ENCODE measurements around a stretch of chr17.

GRCh38 chr17:78740422-78740835 is 41.6 kb downstream of the CYTH1 start:
- RAMPAGE, long total RNA: no peak
- RRBS: no CpG with 5 or more reads among the region's 2 CpGs

DNA sequence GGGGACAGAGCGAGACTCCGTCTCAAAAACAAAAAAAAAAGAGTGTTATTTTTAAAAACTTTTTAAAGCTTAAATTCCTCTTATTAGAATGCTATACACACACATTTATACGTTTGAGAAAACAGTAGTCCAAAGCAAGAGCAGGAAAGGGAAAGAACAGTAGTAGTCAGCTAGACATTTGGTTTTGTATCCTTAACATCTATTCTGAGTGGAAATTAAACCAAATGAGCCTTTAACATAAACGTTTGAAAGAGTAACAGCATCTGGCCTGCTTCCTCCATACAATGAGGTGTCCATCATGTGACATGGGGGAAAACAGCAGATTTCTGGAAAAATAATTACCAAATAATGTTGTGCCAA is 20.4 kb downstream of the CYTH1 start:
- RAMPAGE, long total RNA: no peak
- RRBS: no CpG with 5 or more reads among the region's 4 CpGs

DNA sequence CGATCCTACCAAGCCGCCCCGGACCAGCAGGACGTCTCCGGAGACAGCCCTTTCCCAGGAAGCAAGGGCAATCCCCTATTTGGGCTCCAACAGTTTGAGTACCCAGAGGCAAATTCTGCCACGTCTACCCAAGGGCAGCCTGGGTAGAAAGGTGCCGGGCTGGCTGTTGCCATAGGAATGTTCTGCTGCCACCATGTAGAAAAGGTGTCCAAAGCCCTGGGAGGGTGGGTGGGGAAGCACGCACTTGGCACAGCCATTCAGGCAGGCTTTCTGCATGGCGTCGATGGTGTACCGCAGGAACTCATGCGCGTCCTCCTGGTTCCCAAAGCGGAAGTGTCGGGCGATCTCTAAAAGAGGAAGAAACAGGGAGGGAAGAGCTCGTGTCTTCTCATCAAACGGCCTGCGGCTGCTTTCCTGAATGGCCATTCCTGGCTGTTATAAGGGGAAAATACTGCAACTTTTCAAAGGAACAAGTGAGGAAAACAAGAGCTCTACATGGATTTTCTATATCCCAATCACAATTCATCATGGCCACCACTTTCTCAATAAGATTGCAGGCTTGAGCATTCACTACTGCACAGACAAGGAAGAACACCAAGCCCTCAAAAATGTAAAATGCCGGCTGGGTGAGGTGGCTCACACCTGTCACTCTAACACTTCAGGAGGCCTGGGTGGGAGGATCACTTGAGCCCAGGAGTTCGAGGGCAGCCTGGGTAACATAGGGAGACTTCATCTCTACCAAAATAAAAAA is 13.4 kb downstream of the USP36 start:
- RAMPAGE, long total RNA: no peak
- RRBS: 96% methylated on average over 3 of the region's 21 CpGs

DNA sequence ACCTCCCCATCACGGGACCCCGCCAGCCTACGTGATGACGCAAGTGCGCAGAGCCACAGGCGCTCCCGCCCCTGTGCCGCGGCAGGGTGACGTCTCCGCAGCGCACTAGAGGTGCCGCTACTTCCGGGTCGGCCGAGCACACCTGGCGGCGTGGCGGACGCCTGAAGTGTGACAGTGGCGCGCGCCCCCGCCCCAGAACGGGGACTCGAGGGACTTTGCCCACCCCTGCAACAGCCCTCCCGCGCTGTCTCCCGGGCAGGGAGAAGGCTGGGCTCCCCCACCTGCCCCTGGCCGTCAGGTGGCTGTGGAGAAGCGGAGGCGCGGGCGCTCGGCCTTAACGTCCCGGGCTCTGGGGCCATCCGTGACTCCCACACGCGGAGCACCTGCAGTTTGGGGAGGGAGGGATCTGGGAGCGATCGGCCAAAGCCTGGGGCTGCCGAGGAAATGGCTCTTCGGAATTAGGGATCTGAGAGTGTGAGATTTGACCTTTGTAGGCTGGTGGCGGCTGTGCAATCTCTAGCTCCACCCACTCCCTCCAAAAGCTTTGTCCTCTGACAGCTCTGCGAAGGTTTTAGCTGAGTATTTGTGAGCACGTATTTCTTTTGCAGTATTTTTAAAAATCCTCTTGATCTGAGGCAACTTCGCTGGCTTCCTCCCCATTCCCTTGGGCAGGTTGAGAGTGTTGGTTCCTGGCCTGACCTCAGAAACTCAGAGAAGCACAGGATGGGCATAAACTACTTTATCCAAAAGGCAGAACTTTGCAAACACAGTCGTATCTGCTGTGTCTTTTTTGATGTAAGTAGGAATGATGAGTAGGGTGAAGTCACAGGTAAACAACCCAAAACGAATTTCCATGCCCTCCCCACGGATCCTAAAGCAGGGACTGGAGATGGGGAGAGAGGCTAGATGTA is 621 bp upstream of the USP36 start:
- RAMPAGE, long total RNA: no peak
- RRBS: 1% methylated on average over 8 of the region's 51 CpGs

DNA sequence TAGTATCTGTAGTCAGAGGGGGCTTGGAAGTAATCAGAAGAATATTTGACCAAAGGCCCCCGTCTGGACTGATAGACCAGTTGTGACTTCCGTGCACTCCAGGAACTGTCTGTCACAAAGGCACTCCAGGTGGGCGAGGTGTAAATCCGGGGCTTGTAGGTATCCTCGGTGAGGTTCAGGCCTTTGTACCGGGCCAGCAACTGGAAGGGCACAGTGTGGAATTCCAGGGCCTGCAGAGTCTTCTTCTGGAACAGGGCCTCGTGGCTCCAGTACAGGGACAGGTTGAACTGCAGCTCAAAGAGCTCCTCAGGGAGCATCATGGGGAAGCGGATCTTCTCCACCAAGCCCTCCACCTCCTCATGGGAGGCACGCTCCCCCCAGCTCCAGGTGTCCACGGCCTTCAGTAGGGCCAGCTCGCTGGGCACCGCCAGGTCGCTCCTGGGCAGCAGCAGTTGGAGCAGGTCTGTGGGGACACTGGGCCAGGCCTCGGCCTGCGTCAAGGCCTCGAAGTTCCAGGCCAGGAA is 7.7 kb downstream of the LGALS3BP start:
- RAMPAGE, long total RNA: no peak
- RRBS: 63% methylated on average over 2 of the region's 16 CpGs

DNA sequence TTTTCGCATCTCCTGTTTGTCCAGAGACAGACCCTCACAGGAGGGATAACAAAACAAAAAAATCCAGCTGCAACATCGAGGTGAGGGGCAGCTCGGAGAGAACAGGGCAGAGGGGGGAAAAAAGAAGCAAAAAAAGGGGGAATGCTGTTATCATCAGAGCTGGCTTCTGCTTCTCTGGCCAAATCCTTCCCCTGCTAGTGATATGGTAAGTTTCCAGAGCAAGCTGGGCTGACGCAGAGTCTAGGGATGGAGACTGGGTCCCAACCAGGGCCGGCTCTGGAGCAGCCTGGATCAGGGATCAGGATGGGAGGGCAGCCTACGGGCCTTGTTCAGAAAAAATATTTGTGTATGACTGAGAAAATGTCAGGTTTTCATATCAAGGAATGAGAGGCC is 838 bp upstream of the C1QTNF1 start:
- RAMPAGE, long total RNA: no peak
- RRBS: no CpG with 5 or more reads among the region's 6 CpGs

GRCh38 chr17:79047952-79048448 is 24.0 kb downstream of the C1QTNF1 start:
- RAMPAGE, long total RNA: no peak
- RRBS: no CpG with 5 or more reads among the region's 34 CpGs

DNA sequence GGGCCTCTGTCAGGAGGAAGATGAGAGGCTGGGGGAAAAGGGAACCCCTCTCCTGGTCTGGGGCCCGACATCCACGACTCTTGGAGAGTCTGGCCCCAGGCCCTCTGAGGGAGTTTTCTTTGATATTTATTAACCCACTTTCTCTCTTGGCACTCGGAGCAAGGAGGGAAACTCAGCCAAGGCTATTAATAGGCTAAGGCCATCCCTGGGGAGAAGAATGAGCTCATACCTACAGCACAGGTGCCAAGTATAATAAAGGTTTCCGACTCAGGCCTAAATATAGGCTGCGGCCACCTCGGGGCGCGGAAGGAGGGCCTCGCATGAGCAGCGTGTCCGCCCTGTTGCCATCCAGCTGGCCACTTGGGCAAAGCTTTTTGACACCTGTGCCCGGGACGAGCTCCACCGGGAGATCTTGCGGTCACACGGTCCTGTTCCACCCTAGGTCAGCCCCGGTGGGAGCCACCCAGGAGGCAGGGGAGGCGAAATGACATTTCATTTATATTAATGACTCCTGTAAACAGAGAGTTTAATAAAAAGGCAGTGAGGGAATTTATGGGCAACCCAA is 232.3 kb downstream of the ENGASE start:
- RAMPAGE, long total RNA: no peak
- RRBS: 87% methylated on average over 4 of the region's 18 CpGs

DNA sequence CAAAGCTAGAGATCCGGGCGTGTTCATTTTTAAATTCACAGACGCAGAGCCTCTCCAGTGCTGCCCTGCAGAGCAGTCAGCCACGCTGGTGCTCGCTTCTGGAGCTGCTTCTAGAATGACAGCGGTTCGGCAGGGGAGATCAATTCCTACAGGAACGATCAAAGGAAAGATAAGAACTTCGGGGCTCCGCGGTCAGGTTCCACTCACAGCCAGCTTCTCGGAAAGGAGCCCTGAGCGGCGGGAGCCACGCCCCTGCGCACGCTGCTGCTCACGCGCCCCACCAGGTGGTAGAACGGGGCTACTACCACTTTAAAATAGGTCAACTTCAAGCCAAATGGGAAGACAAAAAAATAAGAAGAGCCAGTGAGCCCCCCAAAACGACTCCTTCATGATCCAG is 209.8 kb downstream of the RBFOX3 start:
- RAMPAGE, long total RNA: no peak
- RRBS: no CpG with 5 or more reads among the region's 21 CpGs

DNA sequence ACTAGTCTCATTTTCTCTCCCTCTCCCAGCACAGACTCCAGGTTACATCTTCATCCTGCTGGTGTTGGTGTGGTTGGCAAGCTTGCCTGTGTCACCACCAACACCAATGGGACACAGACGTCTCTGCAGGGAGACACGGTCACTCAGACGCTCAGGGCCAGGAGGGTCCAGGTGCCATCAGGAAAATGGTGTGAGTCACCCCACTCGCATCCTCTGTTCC is 177.9 kb downstream of the RBFOX3 start:
- RAMPAGE, long total RNA: no peak
- RRBS: no CpG with 5 or more reads among the region's 4 CpGs

DNA sequence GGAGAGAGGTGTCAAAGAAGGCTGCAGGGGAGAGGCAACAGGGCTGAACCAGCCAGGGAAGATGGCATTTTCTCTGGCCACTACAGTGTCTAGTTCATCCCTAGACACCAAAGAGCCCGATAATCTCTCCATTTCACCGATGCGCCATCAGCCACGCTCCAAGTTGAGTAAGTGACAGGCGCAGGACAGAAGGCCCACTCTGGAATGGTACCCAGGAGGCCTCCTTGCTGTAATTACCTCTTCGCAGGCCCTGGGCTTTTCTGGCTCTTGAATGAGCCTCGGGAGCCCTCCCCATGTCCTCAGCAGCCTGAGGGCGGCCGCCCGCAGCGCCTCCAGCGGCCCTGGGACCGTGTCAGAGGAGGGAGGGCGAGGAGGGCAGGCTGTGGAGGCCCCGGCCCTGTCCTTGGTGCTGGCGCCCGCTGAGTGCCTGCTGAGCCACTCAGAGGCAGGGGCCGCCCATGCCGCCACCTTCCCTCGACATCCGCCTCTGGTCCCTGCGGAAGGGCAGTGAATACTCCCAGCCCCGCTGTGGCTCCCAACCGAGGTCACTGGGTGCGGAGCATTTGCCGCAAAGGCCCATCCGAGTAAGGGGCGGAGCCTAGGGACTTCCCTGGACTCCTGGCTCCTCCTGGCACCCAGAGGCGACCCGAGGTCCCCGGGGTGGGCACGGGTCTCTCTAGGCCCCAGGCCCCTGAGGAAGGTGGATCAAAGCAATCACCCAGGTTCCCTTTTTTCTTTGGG is 2.9 kb downstream of the RBFOX3 start:
- RAMPAGE, long total RNA: no peak
- RRBS: no CpG with 5 or more reads among the region's 32 CpGs

- RAMPAGE, long total RNA: no peak
- RRBS: 3% methylated on average over 36 of the region's 71 CpGs
These were observed 12.8 kb upstream of the CBX8 start for GRCh38 chr17:79809396-79810285.

DNA sequence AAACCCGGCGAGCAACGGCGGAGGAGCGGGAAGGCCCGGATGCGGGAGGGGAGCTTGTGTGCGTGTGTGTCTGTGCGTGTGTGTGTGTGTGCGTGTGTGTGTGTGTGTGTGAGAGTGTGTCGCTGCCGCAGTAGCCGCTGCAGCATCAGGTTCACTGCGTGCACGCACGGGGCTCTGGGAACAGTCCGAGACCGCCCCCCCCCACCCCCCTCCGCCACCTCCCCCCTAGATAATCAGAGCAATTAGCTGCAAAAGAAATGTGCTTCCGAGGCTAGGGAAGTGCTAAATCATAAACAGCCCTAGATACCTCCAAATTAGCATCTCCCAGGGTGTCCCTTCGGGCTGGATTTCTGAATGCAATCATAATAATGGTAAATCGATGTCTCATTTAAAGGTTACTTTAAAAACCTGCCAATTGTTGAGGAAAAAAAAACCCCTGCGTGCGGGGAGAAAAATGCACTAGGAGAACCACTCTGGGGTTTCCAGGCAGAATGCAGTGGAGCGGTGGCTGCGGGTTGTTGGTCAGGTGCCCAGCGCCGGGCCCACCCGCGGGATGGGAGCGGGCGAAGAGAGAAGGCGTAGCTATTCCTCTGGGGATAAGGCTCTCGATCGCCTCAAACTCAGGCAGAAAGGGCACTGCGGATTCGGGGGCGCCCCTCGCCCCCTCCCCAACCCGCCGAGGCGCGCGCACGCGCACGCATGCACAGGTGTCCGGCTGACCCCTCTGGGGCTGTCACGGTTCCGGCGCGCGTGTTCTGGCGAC is 13.9 kb upstream of the CBX8 start:
- RAMPAGE, long total RNA: no peak
- RRBS: no CpG with 5 or more reads among the region's 54 CpGs

DNA sequence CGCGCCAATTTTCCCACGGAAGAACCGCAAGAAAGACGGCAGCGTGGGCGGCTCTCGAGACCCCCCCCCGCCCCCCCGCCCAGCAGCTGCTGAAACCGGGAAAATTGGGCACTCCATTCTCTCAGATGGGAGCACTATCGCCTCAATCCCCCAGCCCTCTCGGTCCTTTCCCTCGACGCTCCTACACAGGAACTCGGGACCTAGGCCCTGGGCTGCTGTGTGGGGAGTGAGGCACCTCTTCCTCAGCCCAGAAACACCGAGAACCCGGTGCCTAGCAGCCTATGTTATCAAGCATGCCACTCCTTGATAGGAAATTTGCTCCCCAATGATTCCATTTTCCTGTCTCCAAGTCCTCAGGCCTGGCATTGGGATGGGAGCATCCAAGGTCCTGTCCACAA is 17.2 kb upstream of the CBX8 start:
- RAMPAGE, long total RNA: no peak
- RRBS: no CpG with 5 or more reads among the region's 18 CpGs

DNA sequence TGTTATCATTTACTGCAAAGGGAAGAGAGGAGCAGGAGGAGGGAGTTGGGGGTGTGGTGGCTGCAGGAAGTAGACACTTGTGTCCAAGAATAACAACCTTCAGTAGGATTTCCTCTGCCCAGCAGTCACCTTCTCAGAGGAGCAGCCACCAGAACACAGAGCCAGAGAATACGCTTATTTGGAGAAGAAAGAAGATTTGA is 10.2 kb downstream of the CBX4 start:
- RAMPAGE, long total RNA: no peak
- RRBS: no CpG with 5 or more reads among the region's 1 CpG

GRCh38 chr17:79888727-79889319 is 49.6 kb upstream of the CBX4 start:
- RAMPAGE, long total RNA: no peak
- RRBS: 76% methylated on average over 3 of the region's 15 CpGs

DNA sequence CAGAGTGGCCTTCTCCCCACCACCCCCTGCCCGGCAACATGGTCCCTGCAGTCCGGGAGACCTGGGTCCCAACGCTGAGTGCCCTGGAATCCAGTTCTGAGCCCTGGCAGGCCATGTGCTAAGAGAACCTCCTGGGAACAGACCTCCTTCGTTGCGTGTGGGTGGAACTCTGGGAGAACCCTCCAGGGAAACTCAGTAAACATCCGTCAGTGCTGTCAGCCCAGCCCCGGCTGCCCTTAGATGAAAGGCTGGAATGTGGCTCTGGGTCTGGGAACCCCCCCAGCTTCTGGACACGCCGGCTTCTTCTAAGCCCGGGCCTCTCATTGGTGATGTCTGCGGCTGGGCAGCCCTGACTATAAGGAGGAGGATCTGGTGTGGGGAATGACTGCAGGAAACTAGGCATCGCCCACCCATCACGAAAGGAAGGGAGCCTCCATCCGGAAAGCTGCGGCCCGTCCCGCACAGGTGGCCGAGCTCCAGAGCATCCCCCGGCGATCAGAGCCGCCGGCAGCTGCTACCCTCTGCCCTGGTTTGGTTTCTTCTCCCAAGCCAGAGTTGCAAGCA is 83.7 kb downstream of the TBC1D16 start:
- RAMPAGE, long total RNA: no peak
- RRBS: 6% methylated on average over 9 of the region's 22 CpGs

- RAMPAGE, long total RNA: no peak
- RRBS: 2% methylated on average over 8 of the region's 33 CpGs
These were observed 44.3 kb downstream of the TBC1D16 start for GRCh38 chr17:79991157-79991990.

GRCh38 chr17:80029112-80029830 is 6.4 kb downstream of the TBC1D16 start:
- RAMPAGE, long total RNA: no peak
- RRBS: no CpG with 5 or more reads among the region's 11 CpGs

GRCh38 chr17:80135933-80136422 is 10.9 kb downstream of the EIF4A3 start:
- RAMPAGE, long total RNA: no peak
- RRBS: no CpG with 5 or more reads among the region's 11 CpGs

Measured in cardiac muscle cell (in vitro differentiated cells and primary cell).